Cardiac fibroblast (primary cell): Measurements from ENCODE around the genes PWWP3B, PRPS1 and KCNE5.

- RRBS = no CpG with 5 or more reads among the region's 2 CpGs
Measured at GRCh38 chrX:104185966-104186277, 19.7 kb downstream of the FAM199X start.

DNA sequence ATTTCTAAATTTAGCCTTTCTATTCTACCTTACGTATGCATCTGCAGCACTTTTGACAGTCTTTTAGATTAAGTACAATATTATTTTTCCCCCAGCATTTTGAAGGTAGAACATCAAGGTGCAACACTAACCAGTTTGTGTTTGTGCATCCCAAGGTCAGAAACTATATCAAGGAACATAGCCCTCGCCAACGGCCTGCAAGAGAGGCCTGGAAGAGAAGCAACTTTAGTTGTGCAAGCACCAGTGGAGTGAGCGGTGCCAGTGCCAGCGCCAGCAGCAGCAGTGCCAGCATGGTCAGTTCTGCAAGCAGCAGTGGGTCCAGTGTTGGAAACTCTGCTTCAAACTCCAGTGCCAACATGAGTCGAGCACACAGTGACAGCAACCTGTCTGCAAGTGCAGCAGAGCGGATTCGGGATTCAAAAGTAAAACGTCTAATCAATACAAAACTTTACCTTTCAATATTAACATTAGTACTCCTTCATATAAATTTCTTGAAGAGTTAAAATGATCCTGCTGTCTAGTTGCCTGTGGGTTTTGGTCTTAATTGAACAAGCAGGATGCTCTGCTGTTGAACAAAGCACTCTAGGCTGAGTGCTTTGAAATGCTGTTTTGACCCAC is 21.7 kb downstream of the FAM199X start:
- RRBS = no CpG with 5 or more reads among the region's 9 CpGs

GRCh38 chrX:104194045-104194640 is 27.9 kb downstream of the FAM199X start:
- RRBS = no CpG with 5 or more reads among the region's 1 CpG

- RRBS = no CpG with 5 or more reads among the region's 1 CpG
Measured at GRCh38 chrX:104753638-104753915, 187.6 kb downstream of the IL1RAPL2 start.

GRCh38 chrX:104909436-104910081 is 310.9 kb downstream of the TEX13A start:
- RRBS = no CpG with 5 or more reads among the region's 11 CpGs

GRCh38 chrX:105821243-105822034 is 900 bp upstream of the NRK start:
- RRBS = 0% methylated on average over 5 of the region's 33 CpGs

GRCh38 chrX:106168014-106168576 is at the start of gene PWWP3B:
PWWP3B (plus strand) TSS chrX:106168305.
- RRBS = no CpG with 5 or more reads among the region's 16 CpGs

DNA sequence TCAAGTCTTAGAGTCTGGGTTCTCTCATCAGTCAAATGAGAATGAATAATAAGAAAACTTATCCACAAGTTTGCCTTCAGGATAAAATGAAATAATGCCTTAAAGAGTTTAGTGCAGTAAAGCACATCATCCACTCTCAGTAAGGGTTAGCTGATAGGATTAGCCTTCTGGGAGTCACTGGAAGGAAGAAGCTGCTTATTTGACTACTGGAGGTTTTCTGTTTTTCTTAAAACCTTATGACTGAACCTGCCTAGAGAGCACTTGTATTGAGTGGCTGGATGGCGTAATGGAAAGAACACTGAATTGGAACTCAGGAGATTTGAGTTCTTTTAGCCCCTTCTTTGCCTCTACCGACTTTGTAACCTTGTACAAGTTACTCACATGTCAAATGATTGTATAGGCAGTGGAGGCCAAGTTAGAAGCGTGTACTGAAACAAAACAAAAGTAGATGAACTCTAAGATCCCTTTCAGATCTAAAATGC is 1.9 kb downstream of the RNF128 start:
- RRBS = no CpG with 5 or more reads among the region's 3 CpGs

DNA sequence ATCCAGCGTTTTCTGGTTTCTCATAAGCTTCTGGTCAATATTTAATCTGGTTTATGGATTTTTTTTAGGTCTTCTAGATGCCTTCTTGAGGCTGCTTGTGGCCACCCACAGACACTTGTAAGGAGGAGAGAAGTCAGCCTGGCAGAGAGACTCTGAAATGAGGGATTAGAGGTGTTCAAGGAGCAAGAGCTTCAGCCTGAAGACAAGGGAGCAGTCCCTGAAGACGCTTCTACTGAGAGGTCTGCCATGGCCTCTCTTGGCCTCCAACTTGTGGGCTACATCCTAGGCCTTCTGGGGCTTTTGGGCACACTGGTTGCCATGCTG is 7.7 kb downstream of the CLDN2 start:
- RRBS = no CpG with 5 or more reads among the region's 2 CpGs

DNA sequence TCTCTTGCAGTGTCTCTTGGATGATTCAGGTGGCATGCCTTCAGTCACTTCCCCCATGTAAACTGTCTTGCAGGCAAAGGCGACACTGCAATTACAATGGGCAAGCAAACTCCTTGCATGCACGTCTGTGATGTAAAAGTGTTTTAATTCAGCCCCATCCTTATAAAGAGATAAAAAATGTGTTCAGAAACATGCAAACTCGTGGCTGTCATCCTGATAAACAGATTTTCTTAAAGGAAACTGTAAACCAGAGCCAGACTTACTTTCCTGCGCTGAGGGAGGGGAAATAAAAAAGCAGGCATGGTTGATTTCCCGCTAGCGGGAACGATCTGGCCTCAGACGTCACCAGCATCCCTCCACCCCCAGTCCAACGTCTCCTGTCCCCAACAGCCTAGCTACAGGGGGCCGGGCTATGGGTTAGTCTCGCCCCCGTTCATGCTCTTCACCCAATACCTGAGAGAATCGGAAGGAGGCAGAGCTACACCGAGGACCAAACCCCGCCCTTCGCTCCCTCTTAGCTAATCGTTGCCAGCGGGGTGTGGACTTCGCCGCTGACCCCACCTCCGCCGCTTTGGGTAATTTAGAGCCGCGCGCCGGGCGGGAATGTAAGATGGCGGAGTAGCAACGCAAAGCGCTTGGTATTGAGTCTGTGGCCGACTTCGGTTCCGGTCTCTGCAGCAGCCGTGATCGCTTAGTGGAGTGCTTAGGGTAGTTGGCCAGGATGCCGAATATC is at the start of gene PRPS1:
Gene PRPS1, plus strand, starts transcription at position 603 of the 733 bp plus-strand sequence.
- RRBS = 2% methylated on average over 8 of the region's 36 CpGs

- RRBS = no CpG with 5 or more reads among the region's 15 CpGs
Measured at GRCh38 chrX:107673041-107673883, 45.0 kb downstream of the PRPS1 start.

- RRBS = no CpG with 5 or more reads among the region's 6 CpGs
Measured at GRCh38 chrX:107684748-107685505, 56.6 kb downstream of the PRPS1 start.

DNA sequence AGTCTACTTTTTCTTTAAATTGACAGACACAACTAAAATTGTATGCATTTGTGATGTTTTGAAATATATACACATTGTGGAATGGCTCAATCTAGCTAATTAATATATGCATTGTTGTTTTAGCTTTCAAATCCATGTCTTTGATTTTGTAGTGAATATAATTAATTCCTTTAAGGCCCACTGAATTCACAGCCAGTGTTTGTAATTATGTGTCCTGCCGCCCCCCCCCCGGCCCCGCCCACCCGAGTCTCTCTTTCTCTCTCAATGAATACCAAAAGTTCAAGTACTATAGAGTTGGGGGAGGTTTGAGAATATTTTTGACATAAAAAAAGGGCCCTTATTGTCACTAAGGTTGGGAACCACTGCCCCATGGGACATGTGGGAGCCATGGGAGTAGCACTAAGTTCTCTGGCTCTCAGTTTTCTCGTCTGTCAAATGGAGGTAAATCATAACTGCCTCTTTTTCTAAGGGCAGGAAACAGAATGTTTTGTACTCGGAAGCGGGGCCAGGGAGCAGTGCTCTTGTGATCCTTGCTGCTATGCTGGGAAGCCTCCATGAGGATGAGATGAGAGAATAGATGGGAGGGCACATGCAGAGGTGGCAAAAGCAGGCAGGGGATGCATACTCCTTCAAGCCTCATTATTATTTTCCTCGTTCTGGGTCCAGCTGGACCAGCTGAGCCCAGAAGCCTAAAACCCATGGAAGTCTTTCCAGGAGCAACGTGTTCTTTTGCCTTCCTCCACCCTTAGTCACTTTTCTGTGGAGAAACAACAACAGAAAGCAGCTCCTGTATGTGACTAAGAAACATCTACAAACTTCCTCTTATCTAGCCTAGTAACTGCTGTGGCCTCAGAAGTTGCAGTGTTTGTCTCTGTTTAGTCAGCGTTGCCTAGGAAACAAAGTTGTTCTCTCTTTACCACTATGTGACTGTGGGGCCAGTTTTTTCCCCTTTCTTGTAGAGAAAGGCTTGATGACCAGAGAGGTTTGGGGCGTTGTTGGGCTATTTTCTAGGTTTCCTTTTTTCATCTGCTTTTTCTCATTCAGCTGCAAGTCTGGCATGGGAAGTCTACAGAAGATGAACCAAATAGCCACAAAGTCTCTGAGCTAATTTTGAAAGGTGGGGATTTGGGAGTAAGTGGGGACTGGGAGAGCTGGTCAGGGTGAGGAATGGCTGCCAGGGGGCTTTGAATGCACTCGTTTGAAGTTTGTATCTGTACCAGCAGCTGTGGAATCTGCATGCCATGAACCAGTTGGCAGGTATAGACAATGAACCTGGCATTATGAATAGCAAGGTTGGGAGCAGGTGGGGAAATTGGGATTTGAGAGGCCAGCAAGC is 64.8 kb downstream of the TSC22D3 start:
- RRBS = no CpG with 5 or more reads among the region's 12 CpGs

DNA sequence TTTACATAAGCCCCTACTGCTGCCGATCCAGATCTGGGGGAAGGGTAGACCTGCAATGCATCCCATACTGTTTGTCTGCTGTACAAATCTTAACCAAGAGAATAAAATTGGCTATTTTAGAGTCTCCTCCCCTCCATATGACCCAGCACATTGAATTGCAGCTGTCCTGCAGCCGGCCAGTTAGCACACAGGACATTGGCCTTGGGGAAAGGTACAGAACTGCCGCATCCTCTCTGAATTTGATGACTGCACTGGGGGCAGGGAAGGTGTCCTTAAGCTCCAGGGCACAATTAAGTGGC is 60.5 kb downstream of the TSC22D3 start:
- RRBS = no CpG with 5 or more reads among the region's 3 CpGs

GRCh38 chrX:107716643-107717124 is 58.9 kb downstream of the TSC22D3 start:
- RRBS = 2% methylated on average over 8 of the region's 31 CpGs

GRCh38 chrX:107740531-107741246 is 34.9 kb downstream of the TSC22D3 start:
- RRBS = no CpG with 5 or more reads among the region's 5 CpGs

DNA sequence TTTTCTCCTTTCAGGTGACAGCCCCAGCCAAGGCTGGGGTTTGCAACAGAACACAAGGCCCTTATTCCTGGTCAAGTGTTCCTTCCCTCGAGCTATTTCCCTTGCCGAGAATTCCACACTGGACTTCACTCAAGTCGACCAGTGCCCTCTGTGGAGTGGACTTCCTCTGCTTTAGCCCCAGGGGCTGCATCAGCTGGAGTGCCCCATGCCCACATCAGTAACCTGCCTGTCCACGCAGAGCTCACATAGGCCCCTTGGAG is 19.0 kb downstream of the TSC22D3 start:
- RRBS = no CpG with 5 or more reads among the region's 4 CpGs

- RRBS = no CpG with 5 or more reads among the region's 9 CpGs
Measured at GRCh38 chrX:107766595-107767420, 8.8 kb downstream of the TSC22D3 start.

DNA sequence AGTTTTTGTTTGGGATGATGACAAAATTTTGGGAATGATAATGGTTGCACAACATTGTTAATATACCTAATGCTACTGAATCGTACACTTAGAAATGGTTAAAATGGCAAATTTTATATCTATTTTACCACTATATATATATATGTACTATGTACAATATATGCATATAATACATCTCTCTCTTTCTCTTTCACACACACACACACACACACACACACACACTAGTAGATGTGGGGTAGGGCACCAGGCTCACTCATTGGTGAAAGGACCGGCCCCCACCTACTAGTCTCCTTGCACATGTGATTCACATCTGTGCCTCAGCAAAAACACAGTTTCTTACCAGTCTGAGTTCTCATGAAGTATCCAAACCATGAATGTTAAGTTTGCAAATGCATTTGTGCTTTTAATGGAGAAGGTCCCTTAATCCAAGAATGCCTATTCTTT is 6.0 kb downstream of the TSC22D3 start:
- RRBS = no CpG with 5 or more reads among the region's 2 CpGs

- RRBS = 12% methylated on average over 23 of the region's 65 CpGs
Measured at GRCh38 chrX:109624651-109625329, at the start of gene KCNE5. KCNE5 (minus strand) TSS chrX:109625172.